ENCODE measurements around the genes TK2 and CES4A.

DNA sequence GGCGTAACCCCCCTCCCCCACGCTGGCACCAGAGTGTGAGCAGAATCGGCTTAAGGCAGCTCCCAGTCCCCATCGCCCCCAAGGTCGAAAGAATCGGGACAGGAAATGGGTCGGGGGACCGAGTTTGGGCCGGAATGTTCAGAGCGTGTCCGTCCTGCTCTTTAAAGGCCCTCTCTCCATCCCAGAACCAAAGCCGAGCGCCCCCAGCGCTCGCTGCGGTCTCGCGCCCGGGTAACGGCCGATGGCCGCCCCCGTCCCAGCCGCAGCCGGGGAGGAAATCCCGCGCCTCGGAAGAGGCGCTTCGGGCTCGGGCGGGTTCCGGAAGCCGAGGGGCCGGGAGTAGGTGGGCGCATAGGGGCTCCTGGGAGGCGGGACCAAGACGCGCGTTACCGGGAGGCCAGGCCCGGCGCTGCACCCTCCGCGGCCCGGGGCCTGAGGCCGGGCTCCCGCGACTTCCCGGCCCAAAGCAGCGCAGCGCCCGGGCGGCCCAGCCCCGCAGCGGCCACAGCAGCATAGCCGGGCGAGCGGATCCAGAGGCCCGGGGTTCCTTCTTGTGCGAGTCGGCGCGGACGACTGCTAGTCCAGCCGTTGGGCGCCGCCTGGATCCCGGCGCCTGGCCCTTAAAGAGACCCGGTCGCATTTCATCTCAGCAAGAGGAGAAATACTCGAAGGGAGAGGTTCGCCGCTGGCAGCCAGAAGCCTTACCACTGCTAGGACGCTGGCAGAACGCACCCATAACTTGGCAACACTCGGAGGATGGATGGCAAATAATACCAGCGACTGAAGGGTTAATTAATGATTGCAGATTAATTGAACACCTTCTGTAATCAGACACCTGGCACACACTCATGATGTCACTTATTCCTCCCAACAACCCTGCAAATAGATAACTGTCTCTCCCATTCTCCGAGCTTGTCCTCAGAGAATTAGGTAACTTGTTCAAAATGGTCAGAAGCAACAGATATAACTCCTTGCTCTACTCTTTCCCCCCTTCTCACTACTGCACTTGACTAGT lies at the start of gene TK2:
TK2 (minus strand) TSS at position 575 of the 1,015 bp plus-strand sequence.
- PRO-cap, 5 experiments: peak in 5 of 5 experiments; most common plus-strand start position 379 of the sequence (in 5); most common minus-strand start position 553 of the sequence (in 5)
- RAMPAGE, long total RNA, 2 experiments: no peak in any of the 2 experiments
- RRBS: 2% methylated on average over 47 of the region's 80 CpGs

GRCh38 chr16:66608107-66608863 lies 3.8 kb downstream of the CMTM3 start:
- PRO-cap, 5 experiments: no peak in any of the 5 experiments
- RAMPAGE, long total RNA, 2 experiments: no peak in any of the 2 experiments
- RRBS: no CpG with 5 or more reads among the region's 13 CpGs

GRCh38 chr16:66872906-66873797 lies 7.2 kb upstream of the PDP2 start:
- PRO-cap, 5 experiments: no peak in any of the 5 experiments
- RAMPAGE, long total RNA, 2 experiments: no peak in any of the 2 experiments
- RRBS: 1% methylated on average over 11 of the region's 41 CpGs

DNA sequence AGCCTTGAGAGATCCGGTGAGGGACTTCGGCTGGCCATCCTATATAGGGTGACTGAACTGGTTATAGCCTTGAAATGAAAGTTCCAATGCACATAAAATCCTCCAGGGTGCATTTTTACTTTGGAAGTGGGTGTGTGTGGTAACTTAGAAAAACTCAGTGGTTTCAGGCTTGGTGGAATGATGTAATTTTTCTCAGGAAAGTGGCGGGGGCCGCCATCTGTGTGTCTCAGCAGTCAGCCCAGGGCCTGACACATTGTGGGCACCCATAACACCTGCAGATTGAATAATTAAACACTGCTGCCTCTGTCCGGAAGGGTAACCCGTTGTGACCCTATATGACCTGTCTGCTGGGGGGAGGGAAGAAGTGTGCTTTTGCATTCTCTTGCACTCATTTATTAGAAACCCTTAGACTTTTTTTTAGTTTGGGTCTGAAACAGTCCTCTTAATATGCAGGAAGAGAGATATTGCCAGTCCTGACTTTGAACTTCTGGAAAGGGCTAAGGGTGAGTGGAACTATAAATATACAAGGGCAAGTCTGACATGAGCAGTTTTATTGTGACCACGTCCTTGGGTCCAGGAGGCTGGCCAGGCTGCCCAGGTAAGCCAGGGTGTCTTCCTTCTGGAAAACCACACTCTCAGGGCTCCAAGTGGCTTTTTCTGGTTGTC lies 2.1 kb upstream of the PDP2 start:
- PRO-cap, 5 experiments: peak in 3 of 5 experiments; most common plus-strand start position 562 of the sequence (in 1); most common minus-strand start position 489 of the sequence (in 3)
- RAMPAGE, long total RNA, 2 experiments: no peak in any of the 2 experiments
- RRBS: no CpG with 5 or more reads among the region's 7 CpGs

- PRO-cap, 5 experiments: no peak in any of the 5 experiments
- RAMPAGE, long total RNA, 2 experiments: no peak in any of the 2 experiments
- RRBS: no CpG with 5 or more reads among the region's 7 CpGs
Measured at GRCh38 chr16:66906902-66907630, 11.6 kb downstream of the CDH16 start.

DNA sequence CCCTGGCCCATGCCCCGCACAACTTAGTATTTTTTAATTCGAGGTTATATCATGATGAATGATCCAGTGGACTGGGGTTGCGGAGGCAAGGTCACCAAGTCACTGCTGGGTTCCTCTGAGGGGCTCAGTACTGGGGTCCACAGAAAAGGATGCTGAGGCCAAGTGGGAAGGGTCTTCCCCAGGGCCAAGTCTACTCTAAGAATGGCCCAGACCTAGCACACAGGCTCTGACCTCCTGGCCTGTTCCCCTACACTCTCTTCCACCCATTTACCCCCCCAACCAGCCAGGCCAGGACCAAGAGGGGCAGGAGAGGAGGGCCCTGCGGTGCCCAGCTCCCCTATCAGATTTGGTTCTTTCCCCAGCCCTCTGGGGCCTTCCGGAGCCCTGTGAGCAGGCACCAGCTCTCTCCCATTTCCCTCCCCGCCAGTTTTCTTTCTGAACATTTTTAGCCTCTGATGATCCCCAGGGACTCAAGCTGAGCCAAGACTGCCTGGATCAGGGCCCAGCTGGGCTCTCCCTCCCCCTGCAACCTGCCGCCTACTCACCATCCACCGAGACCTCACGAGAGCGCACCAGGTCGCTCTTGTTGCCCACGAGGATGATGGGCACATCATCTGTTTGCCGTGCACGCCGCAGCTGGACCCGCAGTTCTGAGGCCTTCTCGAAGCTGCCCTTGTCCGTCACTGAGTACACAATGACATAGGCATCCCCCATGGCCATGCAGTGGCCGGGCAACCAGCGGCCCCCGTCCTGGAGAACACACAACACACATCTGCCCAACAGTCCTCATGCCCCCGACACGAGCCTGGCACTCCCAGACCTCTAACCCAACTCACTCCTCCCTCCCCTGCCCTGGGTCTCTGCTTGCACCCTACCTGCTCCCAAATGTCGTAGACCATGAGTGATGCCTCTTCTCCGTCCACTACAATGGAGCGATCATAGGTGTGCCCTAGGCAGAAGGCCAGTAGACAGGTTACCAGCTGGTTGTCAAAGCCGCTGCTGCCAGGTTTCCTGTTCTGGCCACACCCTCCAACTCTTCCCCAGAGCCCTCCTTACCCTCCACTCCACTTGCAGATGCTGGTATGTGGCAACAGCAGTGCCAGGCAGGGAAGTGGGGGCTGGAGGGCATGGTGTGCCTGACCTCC lies 2.0 kb downstream of the RRAD start:
- PRO-cap, 5 experiments: no peak in any of the 5 experiments
- RAMPAGE, long total RNA, 2 experiments: no peak in any of the 2 experiments
- RRBS: no CpG with 5 or more reads among the region's 27 CpGs

DNA sequence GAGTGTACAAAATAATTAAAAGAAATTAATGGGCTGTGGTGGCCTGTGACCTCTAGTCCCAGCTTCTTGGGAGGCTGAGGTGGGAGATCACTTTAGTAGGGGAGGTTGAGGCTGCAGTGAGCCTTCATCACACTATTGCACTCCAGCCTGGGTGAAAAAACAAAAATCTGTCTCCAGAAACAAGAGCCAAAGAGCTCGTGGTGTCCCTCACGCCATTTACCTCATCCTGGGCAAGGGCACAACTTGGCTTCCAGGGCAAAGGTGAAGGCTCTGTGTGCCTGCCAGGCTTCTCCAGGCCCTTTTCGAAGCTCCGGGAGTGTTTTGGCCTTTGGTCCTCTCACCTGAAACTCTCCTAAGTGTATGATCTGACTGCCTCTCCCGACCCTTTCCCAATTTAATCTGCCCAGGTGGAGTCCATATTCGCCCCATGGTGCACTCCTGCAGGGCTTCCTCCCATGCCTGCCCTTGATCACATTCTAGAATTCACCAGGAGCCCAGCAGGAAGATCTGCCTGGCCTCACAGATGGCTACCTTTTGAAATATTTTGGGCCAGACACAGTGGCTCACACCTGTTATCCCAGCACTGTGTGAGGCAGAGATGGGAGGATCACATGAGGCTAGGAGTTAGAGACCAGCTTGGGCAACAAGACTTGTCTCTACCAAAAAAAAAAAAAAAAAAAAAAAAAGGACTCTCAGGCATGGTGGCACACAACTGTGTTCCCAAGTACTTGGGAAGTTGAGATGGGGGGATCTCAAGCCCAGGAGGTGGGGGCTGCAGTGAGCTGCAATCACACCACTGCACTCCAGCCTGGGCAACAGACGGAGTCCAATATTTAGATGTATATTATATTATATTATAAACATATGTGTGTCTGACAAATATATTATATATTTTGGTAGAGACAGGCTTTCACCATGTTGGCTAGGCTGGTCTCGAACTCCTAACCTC lies 11.4 kb upstream of the CES3 start:
- PRO-cap, 5 experiments: peak in 2 of 5 experiments; most common minus-strand start position 228 of the sequence (in 2)
- RAMPAGE, long total RNA, 2 experiments: no peak in any of the 2 experiments
- RRBS: no CpG with 5 or more reads among the region's 8 CpGs

GRCh38 chr16:66974681-66975232 lies 13.6 kb upstream of the CES4A start:
- PRO-cap, 5 experiments: peak in 1 of 5 experiments; most common plus-strand start chr16:66975071 (in 1)
- RAMPAGE, long total RNA, 2 experiments: no peak in any of the 2 experiments
- RRBS: no CpG with 5 or more reads among the region's 12 CpGs

DNA sequence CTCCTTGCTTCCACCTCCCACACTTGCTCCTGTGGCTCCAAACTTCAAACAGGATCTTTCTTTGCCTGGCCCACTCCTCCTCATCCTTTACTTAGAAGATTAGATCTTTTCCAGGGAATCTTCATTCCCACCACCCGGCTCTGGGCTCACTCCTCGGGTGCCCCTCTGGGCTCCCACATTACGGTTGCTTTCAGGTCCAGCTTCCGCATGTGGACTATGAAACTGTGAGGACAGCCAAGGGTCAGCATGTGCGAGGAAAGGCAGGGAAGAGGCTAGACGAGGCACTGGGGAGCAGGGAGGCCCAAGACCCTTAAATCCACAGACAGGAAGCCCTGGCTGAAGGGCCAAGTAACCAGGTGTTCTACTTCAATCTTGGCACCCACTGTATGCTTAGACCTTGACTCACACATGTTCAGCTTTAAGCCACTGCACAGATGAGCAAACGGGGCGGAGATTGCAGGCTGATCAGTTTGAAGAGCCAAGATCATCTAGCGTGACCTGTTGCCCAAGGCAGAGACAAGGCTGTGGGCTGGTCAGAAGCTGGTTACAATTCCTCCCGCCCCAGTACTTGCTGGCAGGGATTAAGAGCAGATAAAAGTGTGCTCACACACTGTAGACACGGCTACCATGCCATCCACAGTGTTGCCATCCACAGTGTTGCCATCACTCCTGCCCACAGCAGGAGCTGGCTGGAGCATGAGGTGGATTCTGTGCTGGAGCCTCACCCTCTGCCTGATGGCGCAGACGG lies at the start of gene CES4A:
CES4A (plus strand) TSS at position 513 of the 748 bp plus-strand sequence.
- PRO-cap, 5 experiments: peak in 2 of 5 experiments; most common plus-strand start position 247 of the sequence (in 1); most common minus-strand start position 384 of the sequence (in 2)
- RAMPAGE, long total RNA, 2 experiments: start-site peak on the minus strand in 1 of 2 experiments, centred at position 411 of the sequence, 9 reads per replicate
- RRBS: no CpG with 5 or more reads among the region's 13 CpGs

DNA sequence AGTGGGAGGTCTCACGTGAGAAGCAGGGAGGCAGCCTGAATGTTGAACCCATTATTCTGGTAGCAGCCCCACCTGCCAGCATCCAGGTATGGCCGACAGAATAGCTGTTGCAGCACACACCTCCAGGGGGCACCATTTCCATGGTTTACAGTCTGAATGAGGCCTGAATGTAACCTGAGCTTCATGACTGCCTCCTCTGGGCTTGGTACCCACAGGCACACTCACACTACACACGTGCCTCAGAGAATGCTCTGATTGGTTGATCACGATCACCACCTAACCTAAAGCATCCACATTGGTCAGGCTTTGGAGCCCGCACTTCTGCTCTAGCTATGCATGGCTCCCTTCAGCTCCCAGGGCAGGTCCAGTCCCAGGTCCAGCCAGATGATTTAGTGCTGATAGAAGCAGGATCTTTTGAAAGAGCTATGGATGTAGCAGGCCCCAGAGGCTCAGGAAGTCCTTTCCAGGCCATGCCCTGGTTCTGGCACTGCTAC lies 11.0 kb upstream of the CBFB start:
- PRO-cap, 5 experiments: no peak in any of the 5 experiments
- RAMPAGE, long total RNA, 2 experiments: no peak in any of the 2 experiments
- RRBS: no CpG with 5 or more reads among the region's 5 CpGs

DNA sequence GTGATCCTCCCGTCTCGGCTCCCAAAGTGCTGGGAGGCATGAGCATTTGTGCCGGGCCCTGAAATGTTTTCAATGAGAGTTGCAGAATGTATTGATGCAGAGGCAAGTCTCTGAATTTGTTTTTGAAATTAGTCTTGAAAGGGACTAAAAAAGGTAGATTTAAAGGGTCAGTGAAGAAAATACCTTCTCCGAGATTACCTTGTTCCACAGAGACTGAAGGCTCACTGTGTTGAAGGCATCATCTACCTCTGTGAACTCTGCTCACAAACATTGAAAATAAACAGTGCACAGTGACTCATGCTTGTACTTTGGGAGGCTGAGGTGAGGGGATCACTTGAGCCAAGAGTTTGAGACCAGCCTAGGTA lies 4.2 kb downstream of the PHAF1 start:
- PRO-cap, 5 experiments: peak in 2 of 5 experiments; most common minus-strand start position 215 of the sequence (in 2)
- RAMPAGE, long total RNA, 2 experiments: no peak in any of the 2 experiments
- RRBS: no CpG with 5 or more reads among the region's 4 CpGs

DNA sequence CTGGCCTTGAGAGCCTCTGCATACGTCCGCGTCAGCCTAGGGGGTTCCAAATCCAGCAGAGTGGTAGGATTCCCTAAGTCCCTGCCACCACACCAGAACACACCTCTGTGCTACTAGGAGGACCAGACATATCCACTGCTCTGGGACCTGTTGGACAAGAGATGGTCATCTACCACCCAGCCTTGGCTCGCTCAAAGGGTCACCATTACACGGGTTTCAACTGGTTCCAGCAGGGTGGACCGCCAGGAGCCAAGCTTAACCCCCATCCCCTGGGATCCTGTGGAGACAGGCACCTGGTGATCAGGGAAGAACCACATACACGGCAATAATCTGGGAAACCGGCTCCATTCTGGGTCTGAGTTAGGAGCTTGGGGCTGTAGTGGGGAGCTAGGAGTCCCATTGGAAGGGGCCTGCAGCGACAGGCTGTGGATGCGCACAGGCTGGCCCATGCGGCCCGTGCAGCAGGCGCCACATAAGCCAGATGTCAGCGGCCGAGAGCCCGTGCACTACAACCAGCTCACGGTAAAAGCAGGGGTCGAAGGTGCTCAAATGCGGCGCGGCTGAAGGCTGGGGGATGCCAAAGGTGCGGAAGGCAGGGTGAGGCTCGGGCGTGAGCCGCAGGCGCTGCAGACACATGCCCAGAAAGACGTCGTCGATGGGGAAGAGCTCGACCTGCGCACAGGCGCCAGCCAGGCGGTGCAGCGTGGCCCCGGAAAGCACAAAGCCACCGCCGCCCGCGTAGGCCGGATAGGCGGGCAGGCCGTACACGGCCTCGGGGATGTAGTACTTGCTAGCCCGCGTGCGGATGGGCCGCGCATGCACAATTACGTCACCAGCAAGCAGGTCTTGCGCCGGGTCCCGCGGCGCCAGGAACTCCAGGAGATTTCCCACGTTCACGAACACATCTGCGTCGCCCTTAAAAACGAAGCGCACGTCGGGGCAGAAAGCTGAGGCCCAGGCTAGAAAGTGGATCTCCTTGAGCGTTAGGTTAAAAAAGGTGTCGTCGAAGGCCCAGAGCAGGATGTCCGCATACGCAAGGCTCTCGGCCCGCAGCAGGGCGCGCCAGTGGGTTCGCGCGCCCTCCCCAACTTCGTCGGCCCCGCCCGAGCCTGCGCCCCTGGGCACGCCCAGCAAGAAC lies 1.5 kb downstream of the B3GNT9 start:
- PRO-cap, 5 experiments: peak in 3 of 5 experiments; most common plus-strand start position 644 of the sequence (in 2)
- RAMPAGE, long total RNA, 2 experiments: no peak in any of the 2 experiments
- RRBS: 64% methylated on average over 3 of the region's 81 CpGs

DNA sequence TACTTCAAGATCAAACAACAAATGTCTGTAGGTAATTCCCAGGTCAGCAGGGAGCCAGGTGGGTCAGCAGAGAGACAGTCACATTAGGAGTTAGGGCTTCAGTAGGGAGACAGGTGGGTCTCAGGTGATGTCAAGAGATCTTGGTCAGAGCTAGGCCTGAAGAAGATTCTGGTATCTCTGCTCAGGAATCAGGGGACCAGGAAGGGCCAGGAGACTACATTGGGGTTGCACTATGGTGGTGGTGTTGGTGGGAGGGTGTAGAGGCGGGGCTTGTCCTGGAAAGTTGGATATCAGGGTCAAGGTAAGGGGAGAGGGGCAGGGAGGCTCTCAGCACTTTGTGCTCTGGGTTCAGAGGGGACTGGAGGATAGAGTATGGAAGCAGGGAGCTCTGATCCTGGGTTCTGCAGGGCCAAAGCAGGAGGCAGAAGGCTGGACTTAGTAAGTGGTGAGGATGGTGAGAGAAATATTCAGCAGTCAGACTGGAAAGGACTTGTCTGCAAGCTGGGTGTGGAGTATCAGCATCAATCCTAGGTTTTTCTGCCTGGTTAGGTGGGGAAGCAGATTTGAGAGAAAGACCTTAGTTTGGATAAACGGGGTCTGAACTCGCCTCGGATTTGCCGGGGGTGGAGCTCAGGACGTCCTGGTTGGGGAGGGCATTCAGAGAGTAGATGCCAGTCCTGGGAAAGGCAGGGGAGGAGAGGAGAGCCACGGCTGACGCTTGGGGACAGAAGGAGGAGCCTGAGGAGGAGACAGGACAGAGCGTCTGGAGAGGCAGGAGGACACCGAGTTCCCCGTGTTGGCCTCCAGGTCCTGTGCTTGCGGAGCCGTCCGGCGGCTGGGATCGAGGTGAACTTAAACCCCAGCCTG lies 8.9 kb downstream of the HSF4 start:
- PRO-cap, 5 experiments: peak in 4 of 5 experiments; most common plus-strand start position 757 of the sequence (in 4)
- RAMPAGE, long total RNA, 2 experiments: no peak in any of the 2 experiments
- RRBS: no CpG with 5 or more reads among the region's 16 CpGs

DNA sequence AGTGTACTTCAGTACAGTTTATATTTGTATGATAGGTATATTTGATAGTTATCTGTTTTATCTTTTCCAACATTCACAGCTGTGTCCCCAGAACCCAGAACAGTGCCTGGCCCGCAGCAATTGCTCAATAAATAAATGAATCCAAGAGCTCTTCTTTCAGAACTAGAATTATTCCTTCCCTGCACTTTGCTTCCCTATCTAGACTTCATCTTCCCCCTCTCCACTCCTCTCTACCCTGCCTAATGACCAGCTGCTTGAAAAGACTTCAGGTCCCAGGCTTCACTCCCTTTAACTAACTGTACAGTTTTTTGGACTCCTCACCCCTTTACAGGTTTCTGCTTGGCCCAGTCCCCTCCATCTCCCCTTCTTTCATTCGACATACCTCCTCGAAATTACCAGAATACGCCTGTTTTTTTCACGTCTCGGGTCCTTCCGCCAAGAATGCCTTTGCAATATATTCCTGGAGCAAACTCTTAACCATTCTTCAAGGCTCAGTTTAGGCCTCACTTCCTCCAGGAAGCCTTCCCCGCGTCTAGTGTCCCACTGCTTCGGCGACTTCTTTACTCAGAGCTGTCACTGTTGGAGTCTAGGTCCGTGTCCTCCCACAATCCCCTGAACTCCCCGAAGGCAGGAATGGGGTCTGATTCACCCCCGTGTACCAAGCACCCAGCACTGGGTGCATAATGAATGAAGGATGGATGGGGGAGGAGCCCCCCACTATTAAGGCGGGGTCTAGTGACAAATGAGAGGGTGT lies 706 bp downstream of the MATCAP1 start:
- PRO-cap, 5 experiments: no peak in any of the 5 experiments
- RAMPAGE, long total RNA, 2 experiments: no peak in any of the 2 experiments
- RRBS: no CpG with 5 or more reads among the region's 15 CpGs

- PRO-cap, 5 experiments: no peak in any of the 5 experiments
- RAMPAGE, long total RNA, 2 experiments: no peak in any of the 2 experiments
- RRBS: no CpG with 5 or more reads among the region's 33 CpGs
Measured at GRCh38 chr16:67185199-67185786, 1.5 kb upstream of the MATCAP1 start.

DNA sequence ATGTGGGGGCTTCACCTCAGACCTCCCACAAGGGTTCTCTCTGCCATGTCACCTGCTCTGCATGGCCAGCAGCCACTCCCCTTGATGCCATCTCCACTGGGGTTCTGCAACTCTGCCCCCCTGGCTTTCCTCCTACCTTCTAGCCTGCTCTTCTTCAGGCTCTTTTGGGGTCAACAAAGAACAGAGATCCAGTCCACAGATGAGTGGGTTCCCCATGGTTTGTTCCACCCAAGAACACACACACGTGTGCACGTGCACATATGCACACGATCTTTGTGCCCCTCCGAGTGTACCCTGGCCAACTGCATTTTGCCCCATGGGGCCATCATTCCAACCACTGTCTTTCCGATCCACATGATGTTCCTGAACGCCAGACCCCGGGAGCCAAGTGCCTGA lies 10.5 kb upstream of the TMEM208 start:
- PRO-cap, 5 experiments: no peak in any of the 5 experiments
- RAMPAGE, long total RNA, 2 experiments: no peak in any of the 2 experiments
- RRBS: no CpG with 5 or more reads among the region's 7 CpGs

DNA sequence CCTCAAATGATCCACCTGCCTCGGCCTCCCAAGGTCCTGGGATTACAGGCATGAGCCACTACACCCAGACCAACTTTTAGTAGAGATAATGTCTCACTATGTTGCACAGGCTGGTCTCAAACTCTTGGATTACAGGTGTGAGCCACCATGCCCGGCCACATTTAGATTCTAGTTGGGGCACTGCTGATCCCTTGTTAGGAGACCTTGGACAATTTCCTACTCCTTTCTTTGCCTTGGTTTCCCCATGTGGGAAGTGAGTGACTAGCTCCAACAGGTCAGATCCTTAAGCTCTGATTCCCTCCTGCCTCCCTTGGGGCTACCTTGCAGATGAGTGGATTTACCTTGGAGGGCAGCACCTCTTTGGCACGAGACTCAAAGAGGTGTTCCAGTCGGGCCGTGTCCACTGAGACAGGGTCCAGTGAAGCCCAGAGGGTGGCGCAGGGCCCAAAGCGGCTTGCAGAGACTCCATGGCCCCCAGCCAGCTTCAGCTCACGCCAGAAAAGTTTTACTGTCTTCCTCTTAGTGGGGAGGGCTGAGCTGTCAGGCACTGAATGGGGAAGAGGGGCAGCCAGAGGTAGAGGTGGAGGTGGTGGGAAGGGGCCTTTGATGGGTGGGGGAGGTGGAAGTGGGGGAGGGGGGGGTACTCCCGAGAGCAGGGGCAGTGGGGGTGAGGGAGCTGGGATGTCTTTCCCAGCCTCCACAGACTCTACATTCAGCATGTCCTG lies 6.5 kb downstream of the TMEM208 start:
- PRO-cap, 5 experiments: no peak in any of the 5 experiments
- RAMPAGE, long total RNA, 2 experiments: no peak in any of the 2 experiments
- RRBS: no CpG with 5 or more reads among the region's 9 CpGs

GRCh38 chr16:67346211-67346922 lies 19.8 kb downstream of the LRRC36 start:
- PRO-cap, 5 experiments: no peak in any of the 5 experiments
- RAMPAGE, long total RNA, 2 experiments: no peak in any of the 2 experiments
- RRBS: no CpG with 5 or more reads among the region's 4 CpGs

- PRO-cap, 5 experiments: no peak in any of the 5 experiments
- RAMPAGE, long total RNA, 2 experiments: no peak in any of the 2 experiments
- RRBS: no CpG with 5 or more reads among the region's 5 CpGs
Measured at GRCh38 chr16:67406434-67407094, 9.7 kb downstream of the ZDHHC1 start.

DNA sequence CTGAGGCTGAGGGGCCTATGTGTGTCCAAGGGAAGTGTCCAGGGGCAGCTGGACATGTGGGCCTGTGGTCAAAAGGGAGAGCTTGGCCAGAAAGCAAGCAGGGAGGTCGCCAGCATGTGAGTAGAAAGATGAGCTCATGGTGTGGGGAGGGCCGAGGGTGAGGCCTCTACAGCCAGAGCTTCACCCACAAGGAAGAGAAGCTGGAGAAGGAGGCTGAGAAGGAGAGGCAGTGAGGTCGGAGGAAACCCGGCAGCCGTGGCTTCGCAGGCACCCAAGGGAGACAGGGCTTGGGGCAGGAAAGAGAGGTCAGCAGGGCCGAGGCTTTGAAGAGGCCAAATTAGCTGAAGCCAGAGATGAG lies 4.0 kb upstream of the HSD11B2 start:
- PRO-cap, 5 experiments: no peak in any of the 5 experiments
- RAMPAGE, long total RNA, 2 experiments: no peak in any of the 2 experiments
- RRBS: no CpG with 5 or more reads among the region's 7 CpGs

Data from liver (tissue), 9 donors.